ENCODE measurements around a stretch of chr5.

- PRO-cap, 2 experiments: peak in 2 of 2 experiments; most common plus-strand start chr5:81750439 (in 2); most common minus-strand start chr5:81750324 (in 1)
Observed at GRCh38 chr5:81750251-81750632, 655 bp downstream of the SSBP2 start.

DNA sequence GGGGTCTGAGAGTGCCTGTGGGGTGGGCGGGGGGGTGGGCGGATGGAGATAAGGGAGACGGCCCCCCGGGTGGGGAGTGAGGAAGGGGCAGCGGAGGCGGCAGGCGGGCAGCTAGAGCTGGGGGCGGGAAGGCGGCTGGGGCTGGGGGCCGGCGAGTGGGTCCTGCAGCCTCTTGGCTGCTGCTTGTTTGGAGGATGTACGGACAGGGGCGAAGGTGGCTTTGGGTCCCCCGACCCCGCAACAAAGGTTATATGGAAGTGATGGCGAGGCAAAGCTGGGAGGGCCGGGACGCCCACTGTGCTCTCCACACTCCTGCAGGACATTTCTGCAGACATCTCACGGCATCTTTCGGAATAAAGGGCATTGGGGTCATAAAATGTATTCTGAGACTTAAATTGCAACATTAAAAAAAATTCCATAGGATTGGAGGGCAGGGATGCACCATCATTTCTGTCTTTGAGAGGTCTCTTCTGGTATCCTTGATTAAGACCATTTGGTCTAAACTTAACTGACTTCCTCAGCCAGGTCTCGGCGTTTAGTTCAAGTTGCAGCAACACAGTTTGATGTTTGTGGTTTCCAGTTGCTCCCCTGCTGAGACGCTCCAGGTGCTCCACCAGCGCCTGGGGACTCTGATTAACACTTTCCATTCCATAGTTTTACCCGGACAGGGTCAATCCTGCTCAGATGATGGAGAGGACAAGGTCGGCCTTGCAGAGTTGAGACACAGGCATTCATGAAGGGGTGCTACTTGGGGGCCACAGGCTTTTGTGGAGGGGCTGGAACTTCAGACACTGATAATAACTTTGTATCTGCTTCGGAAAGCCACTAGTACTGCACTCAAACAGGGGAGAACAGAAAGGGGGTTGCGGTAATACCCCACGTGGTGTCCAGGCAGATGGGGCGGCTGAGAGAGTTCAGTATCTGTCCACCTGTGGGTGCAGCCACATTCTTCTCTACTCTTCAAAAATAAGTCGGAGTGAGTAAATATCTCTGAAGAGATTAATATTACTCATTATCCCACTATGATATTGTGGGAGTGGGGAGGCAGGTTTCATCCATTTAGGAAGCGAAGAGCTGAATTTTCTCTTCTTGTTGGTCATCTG is 101.7 kb upstream of the SSBP2 start:
- PRO-cap, 2 experiments: no peak in any of the 2 experiments

DNA sequence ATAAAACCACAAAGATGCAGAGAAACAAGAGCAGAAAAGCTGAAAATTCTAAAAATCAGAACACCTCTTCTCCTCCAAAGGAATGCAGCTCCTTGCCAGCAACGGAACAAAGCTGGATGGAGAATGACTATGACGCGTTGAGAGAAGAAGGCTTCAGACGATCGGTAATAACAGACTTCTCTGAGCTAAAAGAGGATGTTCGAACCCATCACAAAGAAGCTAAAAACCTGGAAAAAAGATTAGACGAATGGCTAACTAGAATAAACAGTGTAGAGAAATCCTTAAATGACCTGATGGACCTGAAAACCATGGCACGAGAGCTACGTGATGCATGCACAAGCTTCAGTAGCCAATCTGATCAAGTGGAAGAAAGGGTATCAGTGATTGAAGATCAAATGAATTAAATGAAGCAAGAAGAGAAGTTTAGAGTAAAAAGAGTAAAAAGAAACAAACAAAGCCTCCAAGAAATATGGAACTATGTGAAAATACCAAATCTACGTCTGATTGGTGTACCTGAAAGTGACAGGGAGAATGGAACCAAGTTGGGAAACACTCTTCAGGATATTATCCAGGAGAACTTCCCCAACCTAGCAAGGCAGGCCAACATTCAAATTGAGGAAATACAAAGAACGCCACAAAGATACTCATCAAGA is 112.2 kb downstream of the ATG10 start:
- PRO-cap, 2 experiments: no peak in any of the 2 experiments

DNA sequence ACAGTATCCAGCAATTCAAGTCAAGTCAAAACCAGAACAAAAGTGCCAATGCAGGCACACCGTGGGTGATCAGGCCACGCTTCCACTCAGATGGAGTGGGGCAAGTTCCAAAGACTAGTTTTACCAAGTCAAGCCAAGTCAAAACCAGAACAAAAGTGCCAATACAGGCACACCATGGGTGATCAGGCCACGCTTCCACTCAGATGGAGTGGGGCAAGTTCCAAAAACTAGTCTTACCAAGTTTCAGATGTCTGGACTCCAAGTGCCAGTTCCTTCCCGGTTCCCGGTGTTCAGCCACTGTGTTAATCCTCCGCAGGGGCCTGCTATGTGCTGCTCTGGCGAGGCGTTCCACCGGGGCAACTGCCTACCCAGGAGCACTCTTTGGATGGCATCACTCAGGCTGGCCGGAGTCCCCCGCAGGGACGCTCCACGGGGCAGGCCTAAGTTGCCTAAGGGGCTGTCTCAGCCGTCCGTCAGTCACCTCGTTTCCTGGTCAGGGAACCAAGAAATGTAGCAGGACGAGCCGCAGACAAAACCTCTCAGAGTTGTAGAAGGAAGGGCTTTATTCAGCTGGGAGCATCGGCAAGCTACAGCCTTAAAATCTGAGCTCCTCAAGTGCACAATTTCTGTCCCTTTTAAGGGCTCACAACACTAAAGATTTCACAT is 5.2 kb downstream of the RPS23 start:
- PRO-cap, 2 experiments: no peak in any of the 2 experiments

- PRO-cap, 2 experiments: no peak in any of the 2 experiments
Observed at GRCh38 chr5:82274302-82275067, 3.7 kb downstream of the RPS23 start.

GRCh38 chr5:82275068-82276249 is 2.7 kb downstream of the RPS23 start:
- PRO-cap, 2 experiments: no peak in any of the 2 experiments

GRCh38 chr5:82470648-82471117 is 192.5 kb upstream of the RPS23 start:
- PRO-cap, 2 experiments: no peak in any of the 2 experiments

DNA sequence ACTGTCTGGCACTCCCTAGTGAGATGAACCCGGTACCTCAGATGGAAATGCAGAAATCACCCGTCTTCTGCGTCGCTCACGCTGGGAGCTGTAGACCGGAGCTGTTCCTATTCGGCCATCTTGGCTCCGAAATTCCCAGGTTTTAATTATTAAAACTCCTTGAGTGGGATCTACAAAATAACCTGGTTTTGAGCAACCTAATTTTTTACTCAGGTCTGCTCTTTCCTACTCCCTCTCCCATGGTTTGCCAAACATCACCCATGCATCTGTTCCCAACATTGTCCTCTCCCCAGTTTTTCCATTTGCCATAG is 7.9 kb upstream of the VCAN start:
- PRO-cap, 2 experiments: no peak in any of the 2 experiments

GRCh38 chr5:83493545-83493942 is 22.0 kb downstream of the VCAN start:
- PRO-cap, 2 experiments: no peak in any of the 2 experiments

DNA sequence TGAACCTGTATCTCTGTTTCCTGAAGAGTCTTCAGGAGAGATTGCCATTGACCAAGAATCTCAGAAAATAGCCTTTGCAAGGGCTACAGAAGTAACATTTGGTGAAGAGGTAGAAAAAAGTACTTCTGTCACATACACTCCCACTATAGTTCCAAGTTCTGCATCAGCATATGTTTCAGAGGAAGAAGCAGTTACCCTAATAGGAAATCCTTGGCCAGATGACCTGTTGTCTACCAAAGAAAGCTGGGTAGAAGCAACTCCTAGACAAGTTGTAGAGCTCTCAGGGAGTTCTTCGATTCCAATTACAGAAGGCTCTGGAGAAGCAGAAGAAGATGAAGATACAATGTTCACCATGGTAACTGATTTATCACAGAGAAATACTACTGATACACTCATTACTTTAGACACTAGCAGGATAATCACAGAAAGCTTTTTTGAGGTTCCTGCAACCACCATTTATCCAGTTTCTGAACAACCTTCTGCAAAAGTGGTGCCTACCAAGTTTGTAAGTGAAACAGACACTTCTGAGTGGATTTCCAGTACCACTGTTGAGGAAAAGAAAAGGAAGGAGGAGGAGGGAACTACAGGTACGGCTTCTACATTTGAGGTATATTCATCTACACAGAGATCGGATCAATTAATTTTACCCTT is 66.2 kb downstream of the VCAN start:
- PRO-cap, 2 experiments: no peak in any of the 2 experiments

GRCh38 chr5:83858653-83859076 is 138.0 kb upstream of the HAPLN1 start:
- PRO-cap, 2 experiments: no peak in any of the 2 experiments

DNA sequence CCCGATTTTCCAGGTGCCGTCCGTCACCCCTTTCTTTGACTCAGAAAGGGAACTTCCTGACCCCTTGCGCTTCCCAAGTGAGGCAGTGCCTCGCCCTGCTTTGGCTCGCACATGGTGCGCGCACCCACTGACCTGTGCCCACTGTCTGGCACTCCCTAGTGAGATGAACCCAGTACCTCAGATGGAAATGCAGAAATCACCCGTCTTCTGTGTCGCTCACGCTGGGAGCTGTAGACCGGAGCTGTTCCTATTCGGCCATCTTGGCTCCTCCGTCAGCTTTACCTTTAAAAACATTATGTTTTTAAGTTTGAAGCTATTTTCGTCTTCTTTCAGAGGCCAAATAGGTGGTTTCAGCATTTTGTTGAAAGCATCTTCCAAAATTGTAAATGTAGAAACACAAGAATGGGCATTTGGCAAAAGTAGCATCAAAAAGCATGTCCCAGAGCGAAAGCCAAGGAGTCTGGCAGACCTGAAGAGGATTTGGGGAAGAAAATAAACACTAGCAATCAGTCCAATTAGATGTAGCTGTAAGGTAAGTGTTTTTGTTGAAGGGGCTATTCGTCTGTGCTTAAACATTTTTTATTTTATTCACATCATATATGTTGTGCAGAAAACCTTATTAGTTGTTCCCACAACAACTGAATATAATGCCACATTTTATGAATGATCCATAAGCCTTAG is 954.2 kb upstream of the COX7C start:
- PRO-cap, 2 experiments: no peak in any of the 2 experiments

DNA sequence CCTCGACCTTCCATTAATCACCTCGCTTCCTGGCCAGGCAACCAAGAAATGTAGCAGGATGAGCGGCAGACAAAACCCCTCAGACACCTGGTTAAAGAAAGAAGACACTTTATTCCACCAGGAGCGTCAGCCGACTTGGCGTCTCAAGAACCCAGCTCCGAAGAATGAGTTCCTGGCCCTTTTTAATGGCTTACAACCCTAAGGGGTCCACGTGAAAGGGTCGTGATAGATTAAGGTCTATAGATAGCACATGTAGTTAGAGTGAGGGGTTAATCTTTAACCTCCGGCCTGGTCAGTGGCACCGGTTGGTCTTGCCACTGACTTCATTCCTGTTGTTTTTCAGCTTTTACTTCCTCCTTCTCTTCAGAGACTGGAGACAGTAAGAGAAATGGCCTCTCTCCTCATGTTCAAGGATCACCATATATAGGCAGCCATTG is 47.1 kb upstream of the COX7C start:
- PRO-cap, 2 experiments: no peak in any of the 2 experiments

- PRO-cap, 2 experiments: no peak in any of the 2 experiments
Observed at GRCh38 chr5:87074887-87075529, 192.7 kb upstream of the RASA1 start.

DNA sequence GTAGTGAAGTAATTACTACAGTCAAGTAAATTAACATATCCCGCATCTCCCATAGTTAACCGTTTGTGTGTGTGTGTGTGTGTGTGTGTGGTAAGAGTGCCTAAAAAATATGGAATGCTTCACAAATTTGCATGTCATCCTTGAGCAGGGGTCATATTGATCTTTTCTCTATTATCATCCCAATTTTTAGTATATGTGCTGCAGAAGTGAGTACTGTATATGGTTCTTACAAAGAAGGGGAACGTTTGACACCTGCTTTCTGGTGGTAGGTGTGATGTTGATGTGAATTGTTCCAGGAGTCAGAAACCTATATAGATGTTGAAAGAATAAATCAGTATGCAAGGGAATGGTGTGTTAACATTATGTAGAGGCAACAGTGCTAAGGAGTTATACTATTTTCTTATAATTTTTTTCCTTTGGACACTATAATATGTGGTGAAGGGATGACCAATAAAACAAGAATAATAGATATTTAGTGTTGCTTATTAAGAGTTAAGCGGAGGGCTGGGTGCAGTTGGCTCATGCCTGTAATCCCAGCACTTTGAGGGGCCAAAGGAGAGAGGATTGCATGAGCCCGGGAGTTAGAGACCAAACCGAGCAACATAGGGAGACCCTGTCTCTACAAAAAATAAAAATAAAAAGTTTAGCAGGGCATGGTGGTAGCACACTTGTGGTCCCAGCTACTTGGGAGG is 32.0 kb downstream of the RASA1 start:
- PRO-cap, 2 experiments: no peak in any of the 2 experiments

DNA sequence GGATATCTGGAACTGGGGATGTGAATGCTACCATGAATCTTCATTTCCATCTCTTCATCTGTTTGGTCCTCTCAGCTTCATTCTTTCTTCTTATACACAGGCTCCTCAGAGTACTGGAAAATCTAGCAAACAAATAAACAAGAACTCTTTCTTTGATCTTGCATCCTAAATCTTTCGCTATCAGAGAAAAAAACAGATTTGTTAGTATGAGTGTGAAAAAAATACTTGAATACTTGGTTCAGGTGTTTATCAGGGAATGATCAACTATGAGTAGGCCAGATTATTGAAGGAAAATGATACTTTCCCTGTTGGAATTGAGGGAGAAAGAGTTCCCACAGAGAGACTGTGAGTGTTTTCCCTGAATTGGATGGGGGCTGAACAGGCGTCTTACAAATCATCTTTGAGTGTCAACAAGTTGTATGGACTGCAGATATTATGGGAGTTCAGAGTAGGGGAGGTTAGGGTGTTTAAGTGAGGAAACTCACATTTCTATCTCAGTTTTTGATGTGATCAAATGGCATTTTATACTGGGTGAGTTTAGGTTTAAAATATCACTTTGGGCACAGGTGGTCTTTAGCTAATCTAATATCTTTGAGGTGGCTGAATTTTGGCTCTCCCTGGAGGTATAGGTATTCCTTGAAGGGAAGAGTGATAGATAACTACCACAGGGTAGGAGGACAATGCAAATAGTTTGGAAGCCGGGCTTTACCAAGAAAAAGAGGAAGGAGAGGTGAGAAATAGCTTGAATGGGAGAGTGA is 45.2 kb downstream of the RASA1 start:
- PRO-cap, 2 experiments: no peak in any of the 2 experiments

GRCh38 chr5:87411452-87411754 is 1.3 kb downstream of the CCNH start:
- PRO-cap, 2 experiments: peak in 2 of 2 experiments; most common minus-strand start chr5:87411711 (in 1)

GRCh38 chr5:87899357-87899811 is 369.3 kb downstream of the TMEM161B start:
- PRO-cap, 2 experiments: no peak in any of the 2 experiments

DNA sequence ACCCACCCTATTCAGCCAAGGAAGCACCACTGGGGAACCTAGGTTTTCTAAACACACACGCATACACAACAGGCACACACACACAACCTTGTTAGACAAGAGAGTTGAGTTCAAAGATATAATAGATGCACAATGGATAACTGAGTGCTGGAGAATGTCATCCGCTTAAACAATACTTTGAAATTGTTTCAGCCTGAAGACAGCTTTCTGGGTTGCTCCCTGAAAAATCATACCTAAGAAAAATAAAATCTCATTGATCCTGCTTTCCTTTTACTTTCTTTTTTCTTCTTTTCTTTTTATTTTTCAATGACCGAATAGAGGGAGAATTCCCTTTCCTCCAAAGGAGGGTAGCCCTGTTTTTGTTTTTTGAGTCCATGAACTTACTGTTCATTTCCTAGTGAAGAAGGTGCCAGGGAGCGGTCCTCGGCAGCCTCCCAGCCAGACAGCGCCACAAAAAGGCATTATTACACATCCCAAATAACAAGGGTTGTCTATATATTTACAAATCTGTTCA is 126.0 kb downstream of the TMEM161B start:
- PRO-cap, 2 experiments: no peak in any of the 2 experiments

DNA sequence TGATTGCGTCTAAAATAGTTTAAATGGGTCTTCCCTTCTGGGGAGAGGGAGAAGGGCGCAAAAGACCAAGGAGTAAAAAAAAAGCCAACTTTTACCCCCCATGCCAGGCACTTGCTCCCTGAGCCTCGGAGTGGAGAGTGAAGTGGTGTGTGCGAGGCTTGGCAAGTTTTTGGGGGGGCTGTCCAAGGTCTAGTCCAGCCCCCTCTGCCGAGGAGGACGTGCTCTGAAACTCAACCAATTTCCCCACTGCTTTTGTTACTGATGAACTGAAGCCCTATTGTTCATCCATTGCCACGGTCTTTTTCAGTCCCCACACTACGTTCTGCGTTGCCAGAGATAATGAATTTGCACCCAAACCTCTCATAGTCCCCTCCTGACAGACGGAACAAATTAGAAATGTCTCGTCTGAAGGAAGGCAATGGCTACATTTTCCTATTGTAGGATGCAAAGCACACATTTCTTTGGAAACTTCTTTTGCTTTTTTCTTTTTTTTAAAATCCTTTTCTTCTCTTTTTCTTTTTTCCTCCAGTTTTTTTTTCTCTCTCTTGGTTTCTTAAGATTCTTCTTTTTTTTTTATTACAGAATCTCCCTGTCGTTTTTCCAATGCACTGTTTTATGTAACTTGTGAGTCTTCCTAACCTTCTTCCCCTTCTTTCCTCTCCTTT is 209.7 kb downstream of the MEF2C start:
- PRO-cap, 2 experiments: no peak in any of the 2 experiments